ENCODE measurements around a stretch of chr7.

DNA sequence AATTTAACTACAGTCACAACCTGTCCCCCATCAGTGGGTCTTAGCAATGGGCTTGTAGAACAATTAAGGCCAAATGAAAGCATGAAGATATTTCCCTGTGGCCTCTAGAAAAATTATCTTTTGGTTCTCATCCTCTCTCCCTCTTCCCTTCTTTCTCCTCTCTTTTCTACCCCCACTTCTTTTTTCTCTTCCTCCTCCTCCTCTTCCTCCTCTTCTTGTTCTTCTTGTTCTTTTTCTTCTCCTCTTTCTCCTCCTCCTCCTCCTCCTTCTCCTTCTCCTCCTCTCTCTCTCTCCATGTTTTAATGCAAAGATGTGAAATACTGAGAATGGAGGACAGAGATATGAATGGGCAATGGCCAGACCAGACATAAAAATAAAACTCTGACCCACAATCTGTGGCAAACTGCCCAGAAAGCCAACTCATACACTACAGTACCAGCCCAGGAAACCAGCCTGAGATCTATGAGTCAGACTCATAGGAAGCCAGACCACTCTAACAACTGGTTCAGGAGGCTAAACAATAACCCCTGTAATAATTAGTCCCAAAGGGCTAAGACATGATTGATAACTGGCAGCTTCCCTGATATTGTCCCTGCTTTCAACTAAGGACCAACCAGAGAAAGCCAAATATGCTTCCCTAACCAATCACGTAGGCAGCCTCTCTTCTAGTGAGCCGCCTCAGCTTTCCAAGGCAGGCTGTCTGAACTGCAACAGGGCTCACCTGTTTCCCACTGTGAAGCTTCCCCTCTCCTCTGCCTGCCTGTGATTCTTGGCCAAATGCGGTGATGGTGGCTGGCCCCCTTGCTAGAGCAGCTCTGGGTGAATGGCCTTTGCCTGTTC, 817.8 kb downstream of the TNS3 start:
- PRO-cap = no peak
- RAMPAGE, long total RNA = no peak

DNA sequence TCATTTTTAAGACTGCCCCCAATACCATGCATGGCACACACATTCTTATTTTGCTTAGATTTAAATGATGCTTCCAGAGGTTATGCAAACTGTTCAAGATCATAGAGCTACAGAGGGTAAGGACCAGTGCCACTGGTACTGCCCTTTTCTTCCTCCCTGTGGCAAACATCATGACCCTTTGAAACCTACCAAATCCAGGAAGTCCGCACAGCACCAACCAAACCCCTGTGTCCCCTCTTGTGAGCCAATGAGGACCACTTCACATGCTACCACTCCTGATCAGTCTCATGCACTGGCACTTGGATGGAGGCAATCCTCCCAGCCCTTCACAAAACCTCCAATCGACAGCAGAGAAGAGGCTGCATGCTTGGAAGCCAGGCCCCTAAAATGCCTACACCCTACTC, 248.0 kb downstream of the TNS3 start:
- PRO-cap = no peak
- RAMPAGE, long total RNA = no peak

GRCh38 chr7:47336012-47336656, 245.8 kb downstream of the TNS3 start:
- PRO-cap = no peak
- RAMPAGE, long total RNA = no peak

- PRO-cap = no peak
- RAMPAGE, long total RNA = no peak
These were observed 201.0 kb downstream of the TNS3 start for GRCh38 chr7:47380749-47381449.

DNA sequence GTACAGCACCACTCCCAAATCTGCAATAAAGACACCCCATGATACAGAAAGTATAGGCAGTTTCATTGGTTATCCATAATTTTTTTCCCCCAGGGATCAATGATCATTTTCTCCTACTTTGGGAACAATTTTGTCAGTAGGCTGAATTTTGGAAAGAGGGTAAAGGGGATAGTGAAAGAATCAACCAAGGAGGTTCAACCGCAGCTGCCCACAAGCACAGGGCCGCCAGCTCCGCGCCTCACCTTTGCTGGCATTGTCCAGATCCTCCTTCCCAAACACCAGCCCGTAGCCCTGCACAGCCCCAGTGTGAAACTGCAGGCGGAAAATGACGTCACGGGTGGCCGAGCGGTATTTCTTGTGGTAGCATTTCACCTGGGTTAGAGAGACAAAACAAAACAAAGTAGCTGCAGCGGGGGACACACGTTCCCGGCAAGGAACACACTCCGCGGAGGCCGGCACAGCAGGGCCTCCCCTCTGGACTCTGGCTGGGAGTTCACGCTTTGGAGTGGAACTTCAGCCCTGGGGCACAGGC, 181.3 kb downstream of the TNS3 start:
- PRO-cap = no peak
- RAMPAGE, long total RNA = no peak

DNA sequence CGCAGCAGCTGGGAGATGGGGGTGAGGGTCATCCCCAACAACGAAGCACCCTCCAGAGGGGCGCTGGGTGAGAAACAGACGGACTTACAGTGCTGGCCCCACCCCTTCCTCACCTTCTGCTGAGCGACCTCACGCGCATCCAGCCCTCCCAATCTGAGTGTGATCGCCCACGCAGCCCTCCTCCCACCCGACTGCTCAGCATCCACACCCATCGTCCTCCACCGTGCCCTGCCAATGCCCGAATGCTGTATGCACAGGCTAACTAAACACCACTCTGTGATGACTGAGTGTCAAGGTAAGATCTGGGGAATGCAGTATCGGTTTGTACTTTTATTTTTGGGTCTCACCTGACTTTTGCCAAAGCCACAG, 109.1 kb downstream of the TNS3 start:
- PRO-cap = no peak
- RAMPAGE, long total RNA = no peak

DNA sequence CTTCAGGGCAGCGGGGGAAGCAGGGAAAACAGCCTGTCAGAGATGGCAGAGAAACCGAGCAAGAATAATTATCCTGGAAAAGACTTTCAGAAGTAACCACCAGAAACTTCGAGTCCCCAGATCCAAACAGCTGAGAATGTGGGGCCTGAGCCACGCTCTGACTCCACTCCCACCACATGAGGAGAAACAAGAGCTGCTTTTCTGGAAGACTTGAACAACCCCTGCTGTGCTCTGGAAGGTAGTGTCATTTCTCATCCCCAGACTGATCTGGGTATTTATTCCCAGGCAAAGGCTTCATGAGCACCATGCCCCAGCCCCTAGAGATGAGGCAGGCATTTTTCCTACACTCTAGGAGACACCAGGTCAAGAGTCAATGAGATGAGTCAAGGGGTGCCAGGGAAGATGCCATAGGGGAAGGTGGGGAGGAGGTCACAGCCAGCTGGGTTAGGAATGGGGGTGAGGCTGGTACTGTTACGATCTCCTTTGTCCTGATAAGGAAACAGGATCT, 1.3 kb upstream of the TNS3 start:
- PRO-cap = no peak
- RAMPAGE, long total RNA = no peak

DNA sequence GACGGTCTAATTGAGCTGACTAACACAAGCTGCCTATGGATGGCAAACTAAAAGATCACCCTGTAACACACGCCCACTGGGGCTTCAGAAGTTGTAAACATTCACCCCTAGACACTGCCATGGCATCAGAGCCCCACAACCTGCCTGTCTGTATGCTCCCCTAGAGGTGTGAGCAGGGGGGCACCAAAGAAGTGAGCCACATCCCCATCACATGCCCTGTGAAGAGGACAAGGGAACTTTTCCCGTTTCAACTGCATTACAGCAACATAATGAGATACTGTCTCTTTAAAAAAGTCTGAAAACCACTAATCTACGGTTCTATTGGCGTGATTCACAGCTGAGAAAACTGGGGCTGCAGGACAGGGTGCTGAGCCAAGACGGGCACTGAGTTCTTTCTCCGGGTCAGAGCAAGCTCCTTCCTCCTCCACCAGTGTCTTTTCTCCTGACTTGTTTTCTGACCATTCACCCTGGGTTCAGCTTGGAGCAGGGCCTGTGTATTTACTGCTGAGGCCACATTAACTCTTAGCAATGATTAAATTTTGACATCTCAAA, 18.8 kb upstream of the TNS3 start:
- PRO-cap = no peak
- RAMPAGE, long total RNA = no peak

DNA sequence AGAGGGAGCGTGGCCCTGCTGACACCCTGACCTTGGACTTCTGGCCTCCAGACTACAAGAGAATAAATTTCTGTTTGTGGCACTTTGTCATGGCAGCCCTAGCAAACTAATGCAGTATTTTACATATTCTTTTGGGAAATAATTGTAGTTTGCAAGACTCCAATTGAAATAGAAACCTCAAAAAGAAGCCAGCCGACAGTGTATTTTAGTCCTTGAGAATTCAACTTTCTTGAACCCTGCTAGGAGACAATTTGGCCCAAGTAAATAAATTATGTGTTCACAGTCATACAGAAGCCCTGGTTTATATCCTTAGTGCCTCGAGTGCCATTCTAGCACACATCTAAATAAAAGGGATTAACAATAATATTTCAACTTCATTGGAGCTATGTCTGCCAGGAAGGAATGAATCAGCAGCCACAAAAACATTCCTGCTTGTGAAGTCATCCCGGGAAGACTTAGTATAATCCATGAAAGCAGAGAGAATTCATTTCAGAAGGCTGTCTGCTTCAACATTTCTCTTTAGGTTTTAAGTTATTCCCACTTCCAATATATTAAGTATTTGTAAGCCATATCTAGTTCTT, 164.4 kb downstream of the PKD1L1 start:
- PRO-cap = no peak
- RAMPAGE, long total RNA = no peak

- PRO-cap = no peak
- RAMPAGE, long total RNA = no peak
These were observed 7.8 kb downstream of the PKD1L1 start for GRCh38 chr7:47940316-47941086.

DNA sequence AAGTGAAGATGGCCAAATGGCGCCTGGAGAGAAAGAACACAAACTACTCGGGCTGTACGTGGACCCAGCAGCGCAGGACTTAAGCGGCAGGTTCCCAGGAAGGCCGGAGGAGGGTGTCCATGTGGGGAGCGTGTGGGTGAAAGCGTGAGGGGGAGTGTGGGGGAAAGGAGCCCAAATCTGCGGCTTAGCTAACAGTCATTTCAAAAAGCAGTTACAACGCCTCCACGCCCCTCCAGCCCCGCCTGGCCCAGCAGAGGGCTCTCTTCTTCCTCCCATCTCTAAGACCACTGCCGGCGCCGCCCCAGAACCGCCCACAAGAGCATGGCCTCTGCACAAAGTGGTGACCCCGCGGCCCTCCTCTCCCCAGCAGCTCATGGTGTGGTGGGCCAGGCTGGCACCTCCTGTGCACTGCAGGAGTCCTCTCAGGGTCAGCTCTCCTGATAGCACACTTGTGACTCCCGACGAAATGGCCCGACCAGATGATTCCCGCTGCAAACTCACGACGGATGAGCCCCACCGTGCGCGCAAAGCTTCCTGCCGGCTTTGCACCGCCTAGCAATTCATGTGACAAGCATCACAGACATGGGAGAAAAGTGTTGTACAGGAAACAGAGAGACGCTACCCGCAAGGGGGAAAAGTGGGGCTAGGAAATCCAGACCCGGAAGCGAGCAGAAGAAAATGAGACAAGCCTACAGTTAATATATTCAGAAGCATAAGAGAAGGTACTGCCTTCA, 12.4 kb upstream of the HUS1 start:
- PRO-cap = bidirectional peak, plus-strand start at position 304 of the sequence, minus-strand start at position 244 of the sequence; bidirectional peak, plus-strand start at position 583 of the sequence, minus-strand start at position 562 of the sequence
- RAMPAGE, long total RNA = no peak

DNA sequence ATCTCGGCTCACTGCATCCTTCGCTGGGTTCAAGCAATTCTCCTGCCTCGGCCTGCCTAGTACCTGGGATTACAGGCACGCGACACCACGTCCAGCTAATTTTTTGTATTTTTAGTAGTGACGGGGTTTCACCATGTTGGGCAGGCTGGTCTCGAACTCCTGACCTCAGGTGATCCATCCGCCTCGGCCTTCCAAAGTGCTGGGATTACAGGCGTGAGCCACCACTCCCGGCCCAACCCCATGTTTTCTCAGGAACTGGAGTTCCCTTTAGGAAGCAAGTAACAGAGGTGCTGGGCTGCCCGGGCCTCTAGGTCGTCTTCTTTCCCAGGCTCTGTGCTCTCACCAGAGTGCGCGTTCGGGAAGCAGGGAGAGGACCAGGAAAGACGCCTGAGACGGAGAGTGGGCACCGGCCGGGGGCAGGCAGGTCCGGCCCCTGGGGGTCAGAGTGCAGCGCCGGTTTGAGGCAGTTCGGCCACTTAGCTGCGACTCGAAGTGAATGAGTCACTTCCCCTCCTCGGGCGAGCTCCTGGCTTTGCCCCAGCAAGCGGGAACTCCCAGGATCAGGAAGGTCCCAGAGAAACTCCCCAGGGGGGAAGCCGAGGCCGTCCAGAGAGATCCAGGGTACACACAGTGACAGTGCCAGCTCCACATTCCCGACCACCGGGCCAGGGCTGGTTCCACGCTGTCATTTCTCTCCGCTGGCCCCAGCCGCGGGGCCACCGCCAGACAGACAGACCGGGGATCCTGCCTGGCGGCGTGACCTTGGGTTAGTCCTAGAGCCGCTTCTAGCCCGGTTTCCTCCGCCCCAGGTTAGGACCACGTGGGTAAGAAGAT, 748 bp upstream of the UPP1 start:
- PRO-cap = no peak
- RAMPAGE, long total RNA = no peak

- PRO-cap = no peak
- RAMPAGE, long total RNA = no peak
These were observed 419 bp downstream of the UPP1 start for GRCh38 chr7:48089416-48089952.

DNA sequence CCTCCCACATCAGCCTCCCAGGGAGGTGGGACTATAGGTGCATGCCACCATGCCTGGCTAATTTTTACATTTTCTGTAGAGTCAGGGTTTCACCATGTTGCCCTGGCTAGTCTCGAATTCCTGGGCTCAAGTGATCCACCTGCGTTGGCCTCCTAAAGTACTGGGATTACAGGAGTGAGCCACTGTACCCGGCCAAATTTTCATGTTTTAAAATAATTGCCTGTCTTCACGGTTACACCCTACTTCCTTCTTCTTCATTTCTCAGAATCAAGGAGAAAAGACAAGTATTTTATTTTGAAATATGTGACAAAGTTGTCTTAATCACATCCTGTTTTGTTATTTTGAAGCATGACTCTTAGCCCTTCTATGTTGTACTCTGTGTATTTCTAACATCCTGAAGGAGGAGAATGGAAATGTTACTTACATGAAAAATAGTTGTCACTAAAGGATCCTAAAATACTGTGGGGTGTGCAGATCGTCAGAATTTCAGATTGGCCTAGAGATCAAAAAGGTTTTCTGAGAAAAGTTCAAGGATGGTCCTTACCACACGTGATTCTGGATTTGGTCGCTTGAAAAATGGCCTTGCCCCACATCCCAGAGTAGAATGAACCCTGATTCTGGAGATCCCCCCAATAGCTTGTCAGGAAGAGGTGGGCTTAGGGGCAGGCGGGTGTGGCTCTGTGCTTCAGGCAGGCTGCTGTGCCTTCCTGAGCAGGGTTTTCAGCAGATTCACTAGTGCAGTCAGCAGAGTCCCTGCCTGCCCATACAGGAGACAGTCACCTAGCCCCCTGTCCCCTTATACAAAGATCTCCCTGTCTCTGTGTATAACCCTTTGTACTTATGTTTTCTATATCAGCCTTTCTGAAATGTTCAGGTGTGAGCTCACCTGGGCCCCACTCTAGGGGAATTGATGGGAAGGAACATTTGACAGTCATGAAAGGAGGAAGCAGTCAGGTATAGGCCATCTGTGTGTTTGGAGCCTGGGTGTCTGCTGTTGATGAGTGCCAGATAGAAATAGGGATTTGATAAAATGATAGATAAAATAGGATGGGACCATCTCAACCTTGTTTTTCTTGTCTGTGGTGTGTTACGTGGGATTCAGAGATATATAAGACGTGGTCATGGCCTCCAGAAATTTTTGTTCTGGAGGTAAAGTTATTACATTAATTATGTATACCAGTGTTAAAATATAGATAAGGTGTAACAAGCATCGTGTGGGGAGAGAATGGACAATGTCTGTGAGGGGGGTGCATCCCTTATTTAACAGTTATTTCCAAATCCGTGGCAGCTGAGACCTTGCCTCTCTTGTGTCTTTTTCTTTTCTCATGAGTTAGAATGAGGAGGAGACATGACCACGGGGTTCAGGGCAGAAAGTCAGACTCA, 8.8 kb downstream of the UPP1 start:
- PRO-cap = no peak
- RAMPAGE, long total RNA = no peak

- PRO-cap = no peak
- RAMPAGE, long total RNA = no peak
These were observed 21.0 kb downstream of the UPP1 start for GRCh38 chr7:48110126-48110413.

DNA sequence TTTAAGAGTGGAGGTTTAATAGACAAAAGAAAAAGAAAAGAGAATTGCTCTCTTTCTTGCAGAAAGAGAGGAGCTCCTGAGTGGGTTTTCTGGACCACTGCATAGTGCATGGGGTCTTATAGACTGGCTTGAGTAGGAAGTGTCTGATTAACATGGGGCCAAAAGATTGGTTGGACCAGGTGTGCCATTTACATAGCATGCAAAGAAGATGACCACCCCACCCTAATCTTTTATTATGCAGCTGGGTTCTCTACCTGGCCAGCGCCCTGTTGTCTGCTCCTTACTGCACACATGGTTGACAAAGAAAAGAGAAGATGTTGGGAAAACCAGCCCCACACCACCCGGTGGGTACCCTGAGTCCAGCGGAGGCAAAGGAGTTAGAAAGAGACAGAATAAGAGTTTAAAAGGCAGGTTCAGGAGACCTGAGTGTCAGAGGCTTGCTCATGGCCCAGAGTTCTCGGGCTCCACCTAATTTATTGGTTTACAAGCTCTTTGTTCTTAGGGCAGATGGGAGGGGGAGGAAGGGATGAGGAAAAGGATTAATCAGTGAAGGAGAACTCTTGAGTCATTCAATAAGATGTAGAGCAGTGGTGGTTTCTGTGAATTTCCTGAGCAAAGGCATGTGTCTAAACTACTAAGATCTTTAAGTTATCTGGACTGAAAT, 24.2 kb upstream of the ABCA13 start:
- PRO-cap = no peak
- RAMPAGE, long total RNA = no peak

DNA sequence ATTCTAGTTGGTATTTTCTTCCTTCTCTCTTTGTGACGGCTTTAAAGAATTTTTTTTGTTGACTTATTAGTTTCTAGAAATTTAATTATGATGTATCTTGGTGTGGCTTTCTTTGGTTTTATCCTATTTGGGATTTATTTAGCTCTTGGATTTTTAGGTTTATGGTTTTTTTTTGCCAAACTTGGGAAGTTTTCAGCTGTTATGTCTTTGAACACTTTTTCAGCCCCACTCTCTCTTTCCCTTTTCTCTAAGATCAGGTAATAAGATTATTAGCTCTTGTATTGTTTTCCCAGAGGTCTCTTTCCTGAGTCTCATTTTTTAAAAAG, 325.5 kb downstream of the ABCA13 start:
- PRO-cap = no peak
- RAMPAGE, long total RNA = no peak

GRCh38 chr7:50316104-50316701, 11.7 kb downstream of the IKZF1 start:
- PRO-cap = no peak
- RAMPAGE, long total RNA = no peak

GRCh38 chr7:50336114-50336999, 31.8 kb downstream of the IKZF1 start:
- PRO-cap = no peak
- RAMPAGE, long total RNA = no peak

DNA sequence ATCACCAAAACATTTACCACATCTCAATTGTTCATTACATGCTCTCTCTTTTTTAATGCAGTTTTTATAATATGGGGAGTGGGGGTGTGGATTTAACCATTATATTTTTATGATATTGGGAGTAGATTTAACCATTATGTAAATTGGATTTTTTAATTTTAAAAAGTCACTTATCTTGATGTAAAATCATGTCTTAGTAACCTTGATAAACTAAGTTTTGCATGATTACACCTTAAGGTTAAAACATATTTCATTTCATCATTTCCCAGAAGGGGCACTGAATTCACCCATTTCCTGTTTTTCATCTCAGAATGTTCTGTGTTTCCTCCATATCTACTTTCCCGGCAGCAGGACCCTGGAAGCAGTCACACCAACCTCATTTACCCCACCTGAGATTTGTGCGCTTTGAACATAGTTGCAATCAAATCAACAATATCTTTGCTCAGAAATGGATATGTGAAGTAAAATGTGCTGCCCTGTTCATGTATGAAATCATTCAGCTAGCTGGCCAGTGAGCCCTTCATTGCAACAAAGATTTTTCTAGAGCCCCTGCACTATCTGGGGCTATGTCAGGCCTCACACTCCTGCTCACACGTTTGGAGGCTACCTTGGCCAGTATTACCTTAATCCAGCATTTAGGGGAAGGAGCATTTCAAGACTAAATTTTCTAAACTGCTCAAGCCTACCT, 46.7 kb downstream of the IKZF1 start:
- PRO-cap = no peak
- RAMPAGE, long total RNA = no peak